Endodermal cell (in vitro differentiated cells): Measurements from ENCODE around the gene GPR3.

- PRO-cap, result no peak
Observed at GRCh38 chr1:26937843-26938685, 16.5 kb downstream of the NUDC start.

- PRO-cap, result no peak
Observed at GRCh38 chr1:26941247-26941783, 19.0 kb downstream of the KDF1 start.

GRCh38 chr1:27027069-27027386 is 14.4 kb upstream of the TENT5B start:
- PRO-cap, result bidirectional peak, plus-strand start at chr1:27027254, minus-strand start at chr1:27027173

DNA sequence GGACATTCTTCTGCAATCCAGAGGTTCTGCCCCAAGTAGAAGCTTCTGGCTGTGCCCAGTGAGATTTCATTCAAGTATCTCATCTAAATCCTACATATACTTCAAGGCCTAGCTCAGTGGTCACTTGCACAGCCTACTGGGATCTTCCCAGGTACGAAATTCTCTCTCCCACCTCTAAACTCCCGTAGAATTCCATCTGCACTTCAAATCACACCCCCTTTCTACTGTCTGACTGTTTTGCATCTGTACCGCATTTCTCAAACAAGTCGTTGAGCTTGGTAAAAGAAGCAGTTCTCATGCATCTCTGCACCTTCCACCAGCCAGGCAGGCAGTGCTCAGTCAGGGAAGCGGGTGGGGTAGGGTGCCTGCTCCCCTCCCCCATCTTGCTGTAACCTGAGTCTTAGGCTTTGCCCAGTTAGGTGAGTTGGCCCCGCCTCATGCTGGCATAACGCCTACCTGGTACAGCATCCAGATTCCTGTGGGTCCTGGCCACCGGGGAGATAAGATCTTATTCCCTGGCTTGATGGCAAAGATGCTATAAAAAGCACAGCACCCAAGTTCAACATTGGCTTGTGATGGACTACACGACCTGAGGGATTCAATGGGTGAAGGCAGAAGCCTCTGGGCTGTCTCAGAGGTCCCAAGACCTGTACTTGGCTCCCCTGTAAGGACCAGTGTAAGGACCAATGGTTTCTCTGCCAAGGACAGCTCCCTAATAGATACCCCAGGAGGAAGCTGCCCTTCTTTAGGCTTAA is 13.4 kb downstream of the SLC9A1 start:
- PRO-cap, result no peak

GRCh38 chr1:27146086-27146708 is 8.7 kb downstream of the SLC9A1 start:
- PRO-cap, result no peak

DNA sequence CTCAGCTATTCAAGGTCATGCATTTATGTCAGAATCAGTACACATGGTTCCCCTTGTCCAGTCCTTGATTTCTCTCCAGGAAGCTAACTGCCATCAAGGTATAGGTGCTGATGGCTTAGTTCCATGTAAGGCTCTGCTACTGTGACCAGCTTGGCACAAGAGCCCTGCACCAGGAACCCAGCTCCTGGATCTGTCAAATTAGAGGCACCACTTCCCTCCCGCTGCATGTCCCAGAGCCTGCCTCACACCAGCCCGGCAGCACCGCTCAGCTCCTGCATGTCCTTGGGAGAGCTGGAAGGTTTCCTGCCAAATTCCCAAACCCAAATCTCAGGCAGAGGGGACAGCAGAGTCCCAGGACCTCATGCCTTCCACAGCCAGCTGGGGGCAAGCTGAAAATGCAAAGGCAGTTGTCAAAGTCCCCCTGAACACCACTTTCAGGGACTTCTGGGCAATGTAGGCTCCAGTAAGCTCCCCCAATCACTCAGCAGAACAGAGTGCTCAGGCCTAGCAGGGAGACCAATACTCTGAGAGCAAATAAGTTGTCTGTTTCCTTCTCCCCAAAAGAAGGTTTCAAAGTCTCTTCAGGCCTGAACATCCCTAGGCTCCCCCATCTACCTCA is 2.3 kb downstream of the SLC9A1 start:
- PRO-cap, result no peak

DNA sequence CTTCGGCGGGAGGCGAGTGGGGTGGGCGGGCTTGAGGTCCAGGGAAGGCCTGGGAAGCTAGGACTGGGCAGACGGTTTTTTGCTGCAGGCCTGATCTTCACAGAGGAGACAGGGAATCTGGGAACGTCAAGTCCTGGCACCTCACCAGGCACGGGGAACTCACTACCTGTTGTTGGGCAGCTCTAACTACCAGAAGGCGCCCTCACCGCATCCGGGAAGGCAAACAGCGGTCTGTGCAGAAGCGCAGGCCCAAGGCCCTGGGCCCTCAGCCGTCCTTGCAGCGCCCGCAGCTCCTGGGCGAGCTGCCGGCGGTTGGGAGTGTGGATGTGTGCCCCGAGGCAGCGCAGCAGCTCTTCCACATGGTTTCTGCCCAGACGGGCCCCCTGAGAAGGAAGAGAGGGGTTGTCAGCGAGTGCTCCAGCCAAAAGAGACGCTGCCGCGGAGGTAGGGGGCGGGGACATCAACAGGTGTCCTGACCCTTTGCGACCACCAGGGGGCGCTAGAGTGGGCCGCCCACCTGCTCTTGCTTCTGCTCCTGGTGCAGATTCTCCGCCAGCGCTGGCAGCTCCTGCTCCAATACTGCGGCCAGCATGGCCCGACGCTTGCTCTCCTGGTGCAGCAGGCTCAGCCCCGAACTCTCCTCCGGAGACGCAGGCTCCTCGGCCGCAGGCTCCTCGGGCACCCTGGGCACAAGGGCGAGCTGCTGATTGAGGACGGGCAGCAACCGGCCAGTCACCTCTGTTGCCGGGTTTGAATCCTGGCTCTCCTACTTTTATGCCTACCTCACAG is 9.4 kb downstream of the MAP3K6 start:
- PRO-cap, result no peak

- PRO-cap, result bidirectional peak, plus-strand start at chr1:27392624, minus-strand start at chr1:27392372
Observed at GRCh38 chr1:27391963-27392853, at the start of gene GPR3. Gene GPR3 (plus strand): TSS chr1:27392622.

GRCh38 chr1:27397732-27398222 is 5.4 kb downstream of the GPR3 start:
- PRO-cap, result no peak

DNA sequence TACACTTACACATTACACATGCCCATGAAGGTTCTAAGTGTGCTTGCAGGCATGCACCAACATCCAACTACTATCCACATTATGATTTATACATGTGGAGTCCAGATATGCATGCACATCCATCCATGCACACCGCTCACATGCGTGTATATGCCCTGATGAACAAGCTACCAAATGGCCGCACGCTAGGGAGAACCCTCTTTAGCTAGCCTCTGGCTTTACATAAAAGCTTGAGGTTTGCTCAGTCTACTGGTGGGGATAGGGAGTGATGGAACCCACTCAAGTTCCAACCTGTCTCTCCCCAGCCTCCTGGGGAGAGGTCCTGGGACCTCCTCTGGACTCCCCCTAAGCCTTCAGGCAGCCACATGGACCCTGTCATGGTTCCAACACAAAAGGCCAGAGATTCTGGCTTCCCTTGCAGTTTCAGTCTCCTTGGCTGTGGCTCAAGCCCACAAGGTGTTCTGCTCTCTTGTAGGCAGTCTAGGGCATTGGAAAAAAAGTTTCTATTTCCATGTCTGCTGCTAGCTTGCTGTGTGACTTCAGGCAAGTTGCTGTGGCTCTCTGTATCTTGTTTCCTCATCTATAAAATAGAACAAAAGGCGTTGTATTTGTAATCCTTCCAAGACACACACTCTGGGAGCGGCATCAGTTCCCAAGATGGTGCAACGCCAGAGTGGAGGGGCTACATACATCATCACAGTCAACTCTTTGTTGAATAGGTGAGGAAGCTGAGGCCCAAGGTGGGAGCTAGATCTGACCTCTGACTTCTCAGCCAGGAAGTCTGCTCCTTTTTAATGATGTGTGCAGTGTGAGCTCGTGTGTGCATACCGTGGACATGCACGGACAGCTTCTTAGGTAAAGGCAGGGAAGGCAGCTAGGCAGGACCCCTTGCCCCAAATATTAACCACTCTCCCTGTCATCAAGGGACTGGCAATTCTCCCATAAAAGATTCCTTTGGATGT is 8.9 kb downstream of the GPR3 start:
- PRO-cap, result no peak

- PRO-cap, result no peak
Observed at GRCh38 chr1:27430632-27431347, 38.4 kb downstream of the GPR3 start.

DNA sequence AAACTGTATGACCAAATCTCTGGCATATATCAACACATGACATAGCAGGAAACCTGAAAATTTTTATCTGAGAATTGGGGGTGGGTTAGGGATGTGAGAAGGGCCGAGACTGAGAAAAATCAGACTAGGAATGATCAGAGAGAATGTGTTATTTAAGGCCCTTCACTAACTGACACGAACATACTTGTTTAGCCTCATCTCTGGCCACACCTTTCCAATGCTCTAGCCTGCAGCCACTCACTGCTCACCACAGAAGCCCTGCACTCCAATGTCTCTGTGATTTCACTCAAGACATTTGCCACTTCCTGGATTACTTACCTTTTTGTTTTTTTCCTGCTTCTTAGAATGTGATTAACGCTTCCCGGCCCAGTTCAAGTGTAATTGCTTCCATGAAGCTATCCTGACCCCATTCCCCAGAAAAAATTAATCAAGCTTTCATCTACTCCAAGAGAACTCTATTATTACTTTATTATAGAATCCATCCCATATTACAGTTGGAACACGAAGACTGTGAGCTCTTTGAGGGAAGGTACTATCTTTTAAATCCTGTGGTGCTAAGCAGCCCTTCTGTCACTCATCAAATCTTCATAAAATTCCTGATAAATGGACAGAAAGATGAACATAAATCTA is 34.5 kb downstream of the WASF2 start:
- PRO-cap, result no peak

DNA sequence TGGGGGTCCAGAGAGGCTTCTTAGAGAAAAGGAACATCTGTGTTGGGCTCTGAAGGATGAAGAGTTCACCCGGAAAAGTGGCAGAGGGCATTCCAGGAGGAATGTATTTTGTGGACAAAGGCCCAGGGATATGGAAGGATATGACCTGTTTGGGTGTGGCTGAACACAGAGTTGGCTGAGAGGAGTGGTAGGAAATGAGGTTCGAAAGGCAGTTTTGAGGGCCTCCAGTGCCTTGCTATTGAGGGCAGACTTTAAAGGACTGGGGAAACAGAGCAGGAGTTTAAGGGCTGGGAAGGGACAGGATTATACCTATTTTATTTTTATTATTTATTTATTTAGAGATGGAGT is 27.3 kb upstream of the WASF2 start:
- PRO-cap, result no peak

- PRO-cap, result no peak
Observed at GRCh38 chr1:27522141-27523023, 32.4 kb upstream of the WASF2 start.

GRCh38 chr1:27569014-27569425 is 34.9 kb downstream of the AHDC1 start:
- PRO-cap, result no peak

GRCh38 chr1:27571353-27572166 is 32.4 kb downstream of the AHDC1 start:
- PRO-cap, result unidirectional peak, plus-strand start at chr1:27571412

- PRO-cap, result no peak
Observed at GRCh38 chr1:27587897-27588846, 15.8 kb downstream of the AHDC1 start.

DNA sequence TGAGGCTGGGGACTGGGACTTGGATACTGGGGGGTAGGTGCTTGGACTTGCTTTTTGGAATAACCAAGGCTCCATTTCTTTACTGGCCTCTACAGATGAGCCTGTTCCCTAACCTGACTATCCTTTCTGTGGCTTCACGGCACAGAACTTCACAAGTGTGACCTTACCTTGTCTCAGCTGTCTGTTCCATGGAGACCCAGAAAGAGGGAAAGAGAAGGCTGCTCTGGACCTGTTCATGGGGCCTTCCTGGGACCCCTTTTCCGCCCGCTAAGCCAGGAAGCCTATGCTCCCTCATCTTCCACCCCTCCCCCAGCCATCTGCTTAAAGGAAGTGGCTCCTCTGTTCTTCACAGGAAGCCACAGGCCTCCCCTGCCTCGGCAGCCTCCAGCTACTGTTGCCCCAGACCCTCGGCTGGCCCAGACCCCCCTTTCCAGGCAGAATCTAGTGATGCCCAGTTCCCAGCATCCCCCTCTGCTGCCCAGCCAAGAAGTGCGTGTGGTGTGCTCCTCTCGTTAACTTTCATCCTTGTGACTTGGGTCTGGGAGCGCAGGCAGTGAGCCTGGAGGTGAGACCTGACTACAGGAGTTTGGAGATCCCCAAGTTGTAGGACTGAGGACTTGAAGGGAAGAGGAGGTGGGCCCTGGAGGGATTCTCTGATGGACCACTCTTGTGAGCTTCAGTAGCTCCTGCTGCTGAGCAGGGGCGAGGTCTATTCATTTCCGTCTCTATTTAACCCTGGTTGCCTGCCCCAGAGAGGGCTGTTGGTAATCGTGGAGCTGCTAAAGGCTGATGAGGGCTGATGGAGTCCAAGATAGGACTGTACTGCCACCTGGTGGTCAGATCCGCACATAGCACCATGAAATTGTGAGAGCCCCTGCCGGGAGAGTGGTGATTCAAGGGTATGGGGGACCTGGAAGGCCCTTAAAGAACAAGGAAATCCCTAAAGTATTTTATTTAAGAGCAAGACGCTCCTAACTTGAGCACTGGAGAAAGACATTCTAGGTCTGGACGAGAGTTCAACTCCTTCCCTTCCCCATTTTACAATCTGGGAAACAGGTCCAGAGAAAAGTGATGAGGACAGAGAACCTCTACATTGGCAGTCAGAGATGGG is 9.1 kb downstream of the IFI6 start:
- PRO-cap, result no peak

- PRO-cap, result no peak
Observed at GRCh38 chr1:27760890-27761597, 12.0 kb upstream of the STX12 start.

- PRO-cap, result unidirectional peak, minus-strand start at chr1:27873236
Observed at GRCh38 chr1:27872729-27873622, 632 bp downstream of the THEMIS2 start.